ENCODE measurements around a stretch of chr1.

GRCh38 chr1:44406020-44406426 lies 968 bp downstream of the RNF220 start:
- PRO-cap: no peak

DNA sequence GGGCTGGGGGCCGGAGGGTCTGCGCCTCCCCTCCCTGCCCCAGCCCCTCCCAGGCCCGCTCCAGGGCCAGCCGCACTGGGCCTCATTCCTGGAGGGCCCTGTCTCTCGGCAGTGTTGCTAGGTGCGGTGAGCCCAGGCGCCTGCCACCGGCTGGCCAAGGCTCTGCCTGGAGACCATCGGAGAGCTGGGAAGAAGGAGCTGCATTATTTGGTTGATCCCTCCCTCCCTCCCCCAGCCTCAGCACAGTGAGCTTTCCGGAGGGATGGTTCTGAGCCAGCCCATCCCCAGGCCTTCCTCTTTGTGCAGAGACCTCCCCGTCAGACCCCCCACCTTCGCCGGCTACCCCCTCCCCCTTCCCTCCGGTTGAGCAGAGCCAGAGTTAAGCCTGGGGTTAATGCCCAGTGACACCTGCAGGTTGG lies 131.4 kb downstream of the TMEM53 start:
- PRO-cap: no peak

GRCh38 chr1:44617325-44617910 lies 56.9 kb downstream of the TMEM53 start:
- PRO-cap: unidirectional peak, minus-strand start at chr1:44617591

DNA sequence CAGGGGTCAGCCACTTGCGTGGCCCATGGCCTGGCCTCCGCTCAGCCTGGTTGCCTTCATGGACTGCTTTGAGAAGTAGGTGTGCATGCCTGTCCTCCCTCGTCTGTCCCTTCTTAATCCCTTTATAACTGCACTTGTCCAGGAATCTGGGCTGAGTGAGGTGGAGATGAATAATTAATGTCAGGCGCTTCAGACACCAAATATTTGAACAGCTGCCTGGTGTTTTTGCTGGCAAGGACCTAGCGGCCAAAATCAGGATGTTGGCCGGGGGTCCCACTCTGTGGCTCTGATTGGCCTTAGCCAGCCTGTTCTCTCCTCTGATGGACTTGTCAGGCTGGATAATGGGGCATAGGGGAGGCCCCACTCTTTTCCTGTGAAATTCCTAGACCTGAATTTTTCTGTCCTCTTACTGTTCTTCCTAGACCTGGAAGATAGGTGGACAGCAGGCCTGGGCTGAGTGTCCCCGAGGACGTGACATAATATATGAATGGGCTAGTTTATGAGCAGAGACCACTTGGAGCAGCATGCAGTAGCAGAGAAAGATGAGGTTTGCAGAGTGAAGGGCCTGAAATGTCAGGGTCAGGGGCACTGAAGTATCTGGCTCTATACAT lies 30.2 kb downstream of the TMEM53 start:
- PRO-cap: unidirectional peak, minus-strand start at position 65 of the sequence

DNA sequence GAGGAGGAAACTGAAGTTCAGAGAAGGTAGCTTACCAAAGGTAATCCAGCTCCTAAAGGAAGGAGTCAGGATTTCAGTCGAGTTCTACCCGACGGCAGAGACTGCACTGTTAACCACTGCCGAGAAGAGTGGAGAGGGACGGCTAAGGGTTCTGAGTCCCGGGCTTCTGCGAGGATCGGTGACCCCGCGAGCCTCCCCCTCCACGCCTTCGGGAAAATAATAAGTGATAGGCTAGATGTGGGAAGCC lies 626 bp downstream of the TMEM53 start:
- PRO-cap: no peak

DNA sequence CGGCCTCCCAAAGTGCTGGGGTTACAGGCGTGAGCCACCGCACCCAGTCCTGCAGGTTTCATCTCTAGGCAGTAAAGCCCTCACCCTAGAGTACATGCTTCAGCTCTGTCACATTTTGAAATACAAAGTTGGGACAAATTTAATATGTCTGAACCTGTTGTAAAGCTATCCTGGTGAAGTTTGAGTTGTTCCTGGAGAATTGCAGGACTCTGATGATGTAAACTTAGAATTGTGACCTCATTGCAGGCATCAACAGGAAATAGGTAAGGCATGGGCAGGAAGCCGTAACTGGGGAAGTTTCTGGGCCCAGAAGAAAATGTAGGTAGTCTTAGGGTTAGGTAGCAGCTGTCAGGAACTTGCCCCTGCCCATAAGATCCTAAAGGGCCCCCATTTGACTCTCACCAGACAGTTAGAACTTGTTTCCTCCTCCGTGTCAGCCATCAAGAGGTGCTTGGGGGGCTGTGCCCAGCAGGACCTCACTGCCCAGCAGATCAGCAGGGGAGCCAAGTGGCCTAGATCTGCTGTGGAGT lies 6.6 kb downstream of the KIF2C start:
- PRO-cap: no peak

DNA sequence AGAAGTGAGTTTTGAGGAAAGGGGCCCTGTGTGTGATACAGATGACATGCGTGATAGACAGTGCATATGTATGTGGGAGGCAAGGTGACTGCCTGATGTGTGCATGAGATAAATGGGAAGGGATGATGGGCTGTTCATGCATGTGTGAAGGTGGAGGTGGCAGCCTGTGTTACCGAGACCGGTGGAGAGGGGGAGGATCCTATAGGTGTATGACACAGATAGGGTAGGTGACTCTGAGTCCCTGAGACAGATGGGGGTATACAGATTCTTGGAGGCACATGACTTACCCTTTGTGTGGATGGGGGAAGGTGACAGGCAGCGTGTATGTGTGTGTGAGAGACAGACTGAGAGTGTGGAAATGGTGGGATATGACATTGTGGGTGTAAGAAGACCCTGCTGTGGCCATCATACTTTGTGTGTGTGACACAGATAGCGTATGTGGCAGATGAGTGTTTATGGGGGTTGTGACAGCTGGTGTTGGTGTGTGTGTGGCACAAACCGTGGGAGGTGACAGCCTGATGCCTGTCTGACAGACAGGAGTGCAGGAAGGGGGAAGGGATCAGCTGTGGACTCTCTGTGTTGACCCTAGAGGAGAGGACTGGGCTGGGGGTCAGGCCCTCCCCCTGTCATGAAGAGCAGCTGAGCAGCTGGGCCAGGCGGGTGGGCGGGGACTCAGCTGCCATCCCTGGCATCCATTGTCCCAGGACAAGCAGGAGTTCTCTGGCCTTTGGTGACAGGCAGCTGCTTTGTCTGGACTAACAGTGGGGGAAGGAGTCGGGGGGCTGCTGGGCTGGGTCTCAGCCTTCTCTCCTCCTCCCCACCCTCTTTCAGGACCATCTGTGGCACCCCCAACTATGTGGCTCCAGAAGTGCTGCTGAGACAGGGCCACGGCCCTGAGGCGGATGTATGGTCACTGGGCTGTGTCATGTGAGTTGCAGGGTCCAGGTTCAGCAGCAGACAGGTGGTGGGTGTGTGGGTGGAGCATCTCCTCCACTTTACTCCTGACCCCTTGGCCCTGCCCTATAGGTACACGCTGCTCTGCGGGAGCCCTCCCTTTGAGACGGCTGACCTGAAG lies 2.1 kb downstream of the PLK3 start:
- PRO-cap: no peak

DNA sequence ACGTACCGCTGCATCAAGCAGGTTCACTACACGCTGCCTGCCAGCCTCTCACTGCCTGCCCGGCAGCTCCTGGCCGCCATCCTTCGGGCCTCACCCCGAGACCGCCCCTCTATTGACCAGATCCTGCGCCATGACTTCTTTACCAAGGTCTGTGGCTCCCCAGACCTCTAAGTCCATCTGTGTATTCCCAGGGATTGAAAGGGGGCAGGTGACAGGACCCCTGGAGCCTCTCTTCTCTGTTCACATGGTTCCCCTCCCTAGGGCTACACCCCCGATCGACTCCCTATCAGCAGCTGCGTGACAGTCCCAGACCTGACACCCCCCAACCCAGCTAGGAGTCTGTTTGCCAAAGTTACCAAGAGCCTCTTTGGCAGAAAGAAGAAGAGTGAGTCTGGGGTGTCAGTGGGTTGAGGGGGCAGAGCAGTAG lies 2.8 kb downstream of the PLK3 start:
- PRO-cap: no peak

GRCh38 chr1:44820137-44820799 lies 11.9 kb downstream of the BTBD19 start:
- PRO-cap: bidirectional peak, plus-strand start at chr1:44820232, minus-strand start at chr1:44819997; bidirectional peak, plus-strand start at chr1:44820403, minus-strand start at chr1:44820419

DNA sequence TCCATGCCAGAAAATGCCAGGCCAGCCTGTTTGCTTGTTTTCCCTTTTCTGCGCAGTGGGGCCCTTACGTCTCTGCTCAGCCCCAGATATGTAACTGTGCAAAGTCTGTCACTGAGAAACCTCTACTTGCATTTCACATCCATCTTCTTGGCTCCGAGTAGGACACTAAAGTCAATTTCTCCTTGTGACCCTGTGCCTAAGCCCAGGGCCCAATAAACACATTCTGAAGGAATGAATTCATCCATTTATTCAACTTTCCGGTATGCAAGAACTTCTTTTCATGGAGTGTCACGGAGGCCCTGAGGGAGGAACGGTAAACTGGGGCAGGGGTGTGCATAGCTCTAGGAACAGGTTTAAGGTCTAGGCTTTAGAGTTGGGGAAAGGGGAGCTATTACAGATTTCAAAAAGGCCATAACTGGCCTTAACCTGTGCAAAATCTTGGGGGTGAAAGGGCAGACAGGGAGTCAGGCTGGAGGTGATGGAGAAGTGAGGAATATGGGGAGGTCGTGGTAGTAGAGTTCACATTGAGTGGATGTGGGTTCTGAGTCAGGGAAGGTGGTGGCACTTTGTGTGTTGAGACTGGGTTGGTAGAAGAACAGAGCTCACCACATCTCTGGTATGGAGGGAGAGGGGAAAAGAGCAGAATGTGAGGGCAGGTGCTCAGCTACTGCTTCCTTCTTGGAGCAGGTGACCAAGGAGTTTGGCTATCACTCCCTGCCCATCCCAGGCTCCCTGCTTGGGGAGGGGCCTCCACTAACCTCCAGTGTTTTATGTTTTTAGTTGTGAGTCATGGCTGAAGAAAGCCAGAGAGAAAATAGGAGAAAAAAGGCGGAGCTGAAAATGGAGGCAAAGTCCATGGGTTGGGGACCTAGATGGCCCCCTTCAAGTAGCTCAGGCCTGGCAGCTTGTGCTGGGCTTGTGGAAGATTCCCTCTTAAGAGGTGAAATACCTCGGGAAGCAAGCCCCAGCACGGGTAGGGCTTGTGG lies 8.5 kb downstream of the HECTD3 start:
- PRO-cap: no peak

- PRO-cap: no peak
Observed at GRCh38 chr1:45554081-45554678, 3.6 kb downstream of the AKR1A1 start.

DNA sequence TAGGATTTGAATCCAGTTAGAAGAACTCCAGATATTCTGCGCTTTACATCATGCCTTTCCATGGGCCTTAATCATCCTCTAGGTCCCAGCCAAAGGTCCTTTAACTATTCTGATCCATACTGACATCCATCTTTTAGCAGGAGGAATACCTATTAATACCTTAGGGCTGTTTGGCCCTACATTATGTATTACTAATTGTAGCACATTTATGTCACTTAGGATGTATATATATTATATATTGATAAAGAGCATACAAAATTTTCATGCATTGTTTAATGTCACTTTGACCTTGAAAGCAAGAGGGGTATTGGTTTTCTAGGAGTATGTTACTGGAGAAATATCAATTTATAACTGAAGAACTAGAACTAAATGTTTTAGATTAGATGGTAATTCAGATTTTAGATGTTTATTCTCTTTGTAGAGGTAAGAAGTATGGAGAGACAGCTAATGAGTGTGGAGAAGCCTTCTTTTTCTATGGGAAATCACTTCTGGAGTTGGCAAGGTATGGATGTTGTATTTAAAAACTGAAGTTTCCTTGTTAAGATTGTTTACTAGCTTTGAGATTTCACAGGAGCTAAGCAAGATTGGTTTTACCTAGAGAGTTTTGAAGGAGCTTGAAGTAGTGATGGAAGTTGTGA lies 19.2 kb downstream of the CCDC17 start:
- PRO-cap: no peak

GRCh38 chr1:45615677-45616458 lies 8.0 kb downstream of the CCDC17 start:
- PRO-cap: no peak

DNA sequence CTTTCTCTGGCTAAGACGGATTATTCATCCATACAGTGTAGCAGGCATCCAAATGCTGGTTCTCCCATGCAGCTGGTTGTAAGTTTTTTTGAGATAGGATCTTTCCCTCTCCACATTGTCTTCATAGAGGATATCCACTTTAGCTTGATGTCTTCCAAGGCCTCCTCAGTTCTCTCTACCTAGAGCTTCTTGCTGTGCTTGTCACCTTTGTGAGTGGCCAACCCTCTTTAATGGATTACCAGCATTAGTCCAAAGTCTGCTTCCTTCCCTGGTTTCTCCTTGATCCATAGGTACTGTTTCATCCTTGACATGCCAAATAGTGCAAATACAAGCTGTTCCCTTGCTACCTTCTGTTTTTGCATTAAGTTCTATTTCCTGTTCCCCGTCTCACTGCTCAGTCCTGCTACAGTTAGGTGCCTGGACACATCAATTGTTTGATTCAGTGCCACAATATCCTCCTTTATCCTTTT lies 19.2 kb downstream of the MAST2 start:
- PRO-cap: no peak

- PRO-cap: no peak
Observed at GRCh38 chr1:45972432-45973033, 159.9 kb downstream of the PIK3R3 start.

DNA sequence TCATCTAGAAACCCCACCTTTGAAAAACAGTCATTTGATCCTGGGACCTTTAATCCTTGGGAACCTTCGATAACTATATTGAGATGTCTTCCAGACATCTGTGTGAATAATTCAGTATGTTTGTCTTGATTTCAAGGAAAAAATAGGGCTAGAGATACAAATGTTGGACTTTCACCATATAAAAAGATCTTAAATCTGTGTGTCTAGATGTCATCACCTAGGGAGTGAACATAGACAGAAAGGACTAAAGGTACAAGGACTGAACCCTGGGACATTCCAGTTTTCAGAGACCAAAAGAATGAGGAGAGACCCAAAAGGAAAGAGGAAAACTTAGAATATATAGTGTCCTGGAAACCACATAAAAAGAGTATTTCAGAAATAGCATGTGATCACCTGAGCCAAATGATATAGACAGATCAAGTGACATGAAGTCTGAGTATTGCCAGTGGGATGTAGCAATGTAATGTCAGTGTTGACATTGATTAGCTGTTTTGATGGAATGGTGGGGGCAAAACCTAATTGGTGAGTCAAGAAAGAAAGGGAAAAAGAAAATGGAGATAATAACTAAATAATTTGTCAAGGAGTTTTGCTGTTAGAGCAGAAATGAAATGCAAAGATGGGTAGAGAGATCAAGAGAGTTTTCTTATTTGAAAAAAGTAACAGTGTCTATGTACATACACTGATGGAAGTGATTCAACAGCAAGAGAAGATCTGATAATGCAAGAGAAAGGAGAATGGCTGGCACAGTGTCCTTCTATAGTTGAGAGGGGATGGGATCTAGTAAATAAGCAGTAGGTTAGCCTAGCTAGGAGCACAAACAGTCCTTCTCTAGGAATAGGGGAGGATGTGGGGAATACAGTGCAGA lies 158.8 kb downstream of the PIK3R3 start:
- PRO-cap: no peak

DNA sequence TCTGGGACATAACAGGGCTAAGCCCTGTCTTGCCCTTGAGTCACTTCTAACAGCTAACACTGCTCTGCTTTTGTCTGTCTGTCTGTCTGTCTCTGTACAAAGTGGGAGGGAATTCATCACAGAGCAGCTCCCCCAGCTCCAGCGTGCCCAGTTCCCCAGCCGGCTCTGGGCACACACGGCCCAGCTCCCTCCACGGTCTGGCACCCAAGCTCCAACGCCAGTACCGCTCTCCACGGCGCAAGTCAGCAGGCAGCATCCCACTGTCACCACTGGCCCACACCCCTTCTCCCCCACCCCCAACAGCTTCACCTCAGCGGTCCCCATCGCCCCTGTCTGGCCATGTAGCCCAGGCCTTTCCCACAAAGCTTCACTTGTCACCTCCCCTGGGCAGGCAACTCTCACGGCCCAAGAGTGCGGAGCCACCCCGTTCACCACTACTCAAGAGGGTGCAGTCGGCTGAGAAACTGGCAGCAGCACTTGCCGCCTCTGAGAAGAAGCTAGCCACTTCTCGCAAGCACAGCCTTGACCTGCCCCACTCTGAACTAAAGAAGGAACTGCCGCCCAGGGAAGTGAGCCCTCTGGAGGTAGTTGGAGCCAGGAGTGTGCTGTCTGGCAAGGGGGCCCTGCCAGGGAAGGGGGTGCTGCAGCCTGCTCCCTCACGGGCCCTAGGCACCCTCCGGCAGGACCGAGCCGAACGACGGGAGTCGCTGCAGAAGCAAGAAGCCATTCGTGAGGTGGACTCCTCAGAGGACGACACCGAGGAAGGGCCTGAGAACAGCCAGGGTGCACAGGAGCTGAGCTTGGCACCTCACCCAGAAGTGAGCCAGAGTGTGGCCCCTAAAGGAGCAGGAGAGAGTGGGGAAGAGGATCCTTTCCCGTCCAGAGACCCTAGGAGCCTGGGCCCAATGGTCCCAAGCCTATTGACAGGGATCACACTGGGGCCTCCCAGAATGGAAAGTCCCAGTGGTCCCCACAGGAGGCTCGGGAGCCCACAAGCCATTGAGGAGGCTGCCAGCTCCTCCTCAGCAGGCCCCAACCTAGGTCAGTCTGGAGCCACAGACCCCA lies 97.7 kb downstream of the PIK3R3 start:
- PRO-cap: no peak

GRCh38 chr1:46181105-46182236 lies 5.2 kb upstream of the P3R3URF start:
- PRO-cap: no peak

GRCh38 chr1:46195599-46196171 lies 2.5 kb downstream of the POMGNT1 start:
- PRO-cap: no peak

- PRO-cap: no peak
Observed at GRCh38 chr1:46203526-46204087, 473 bp downstream of the LURAP1 start.

All from right cardiac atrium (tissue), 1 donor.